ENCODE measurements around the gene CYP2J2.

- PRO-cap, 2 experiments: no peak in any of the 2 experiments
- RAMPAGE, long total RNA, 5 experiments: no peak in any of the 5 experiments
These were observed 188.1 kb downstream of the DAB1 start for GRCh38 chr1:57235730-57236259.

- PRO-cap, 2 experiments: no peak in any of the 2 experiments
- RAMPAGE, long total RNA, 5 experiments: no peak in any of the 5 experiments
These were observed 761 bp upstream of the DAB1 start for GRCh38 chr1:57424618-57425024.

- PRO-cap, 2 experiments: no peak in any of the 2 experiments
- RAMPAGE, long total RNA, 5 experiments: start-site peak on the minus strand in 1 of 5 experiments, at chr1:58480470-58481024 at its widest, 7 reads per replicate
These were observed 65.9 kb downstream of the OMA1 start for GRCh38 chr1:58480539-58481108.

DNA sequence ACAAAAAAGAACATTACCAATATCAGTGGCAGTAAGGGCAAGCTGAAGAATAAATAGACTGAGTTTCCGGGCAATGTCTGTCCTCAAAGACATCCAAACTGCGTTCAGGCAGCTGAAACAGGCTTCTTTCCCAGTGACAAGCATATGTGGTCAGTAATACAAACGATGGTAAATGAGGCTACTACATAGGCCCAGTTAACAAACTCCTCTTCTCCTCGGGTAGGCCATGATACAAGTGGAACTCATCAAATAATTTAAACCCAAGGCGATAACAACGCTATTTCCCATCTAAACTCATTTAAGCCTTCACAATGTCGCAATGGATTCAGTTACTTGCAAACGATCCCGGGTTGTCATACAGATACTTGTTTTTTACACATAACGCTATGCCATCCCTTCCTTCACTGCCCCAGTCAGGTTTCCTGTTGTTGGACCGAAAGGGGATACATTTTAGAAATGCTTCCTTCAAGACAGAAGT lies 1.5 kb downstream of the TACSTD2 start:
- PRO-cap, 2 experiments: no peak in any of the 2 experiments
- RAMPAGE, long total RNA, 5 experiments: no peak in any of the 5 experiments

- PRO-cap, 2 experiments: no peak in any of the 2 experiments
- RAMPAGE, long total RNA, 5 experiments: no peak in any of the 5 experiments
These were observed 43.1 kb upstream of the TACSTD2 start for GRCh38 chr1:58620066-58620675.

DNA sequence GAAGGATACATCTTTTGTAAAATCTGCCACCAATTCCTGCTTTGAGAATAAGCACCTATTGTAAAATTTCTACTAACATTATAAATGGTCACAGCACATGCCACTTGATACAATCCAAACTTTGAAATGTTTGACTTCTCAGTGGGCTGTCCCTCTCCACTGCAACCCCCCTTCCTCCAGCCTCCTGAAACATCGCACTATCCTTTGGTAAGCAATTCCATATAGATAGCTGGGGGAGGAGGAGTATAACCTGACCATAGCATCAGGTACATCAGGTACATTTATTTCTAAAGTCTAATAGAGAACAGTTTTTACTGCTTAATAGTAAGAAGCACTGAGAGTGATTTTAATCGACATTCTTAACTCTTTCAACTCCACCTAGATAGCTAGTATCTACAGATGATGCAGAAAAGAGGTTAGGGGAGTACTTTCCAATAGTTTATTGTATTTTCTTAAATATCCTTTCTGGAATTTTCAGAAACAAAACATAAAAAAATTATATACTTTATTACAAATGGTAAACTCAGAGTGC lies 2.9 kb downstream of the JUN start:
- PRO-cap, 2 experiments: peak in 1 of 2 experiments; most common plus-strand start position 222 of the sequence (in 1); most common minus-strand start position 165 of the sequence (in 1)
- RAMPAGE, long total RNA, 5 experiments: no peak in any of the 5 experiments

GRCh38 chr1:58782725-58783648 lies 860 bp downstream of the JUN start:
- PRO-cap, 2 experiments: peak in 2 of 2 experiments; most common plus-strand start chr1:58783084 (in 2); most common minus-strand start chr1:58783266 (in 2)
- RAMPAGE, long total RNA, 5 experiments: no peak in any of the 5 experiments

- PRO-cap, 2 experiments: peak in 2 of 2 experiments; most common plus-strand start chr1:58785135 (in 2); most common minus-strand start chr1:58785027 (in 1)
- RAMPAGE, long total RNA, 5 experiments: start-site peak on the plus strand in 1 of 5 experiments, at chr1:58785126-58785218 at its widest, 33 reads per replicate
These were observed 1.2 kb upstream of the JUN start for GRCh38 chr1:58784982-58785423.

GRCh38 chr1:58806823-58807631 lies 23.2 kb upstream of the JUN start:
- PRO-cap, 2 experiments: no peak in any of the 2 experiments
- RAMPAGE, long total RNA, 5 experiments: no peak in any of the 5 experiments

- PRO-cap, 2 experiments: peak in 2 of 2 experiments; most common plus-strand start chr1:58816476 (in 2); most common minus-strand start chr1:58816331 (in 1)
- RAMPAGE, long total RNA, 5 experiments: no peak in any of the 5 experiments
These were observed 32.4 kb upstream of the JUN start for GRCh38 chr1:58816087-58816754.

DNA sequence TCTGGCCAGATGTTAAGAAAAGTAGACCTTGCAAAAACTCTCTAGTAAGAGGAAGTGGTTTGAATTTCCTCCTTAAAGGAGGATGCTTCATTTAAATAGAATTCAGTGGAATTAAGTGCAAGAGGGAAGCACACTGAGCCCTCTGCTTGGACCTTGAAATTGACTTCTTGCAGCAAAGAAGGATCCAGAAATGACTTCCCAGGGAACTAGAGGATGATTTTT lies 195.4 kb upstream of the JUN start:
- PRO-cap, 2 experiments: no peak in any of the 2 experiments
- RAMPAGE, long total RNA, 5 experiments: no peak in any of the 5 experiments

DNA sequence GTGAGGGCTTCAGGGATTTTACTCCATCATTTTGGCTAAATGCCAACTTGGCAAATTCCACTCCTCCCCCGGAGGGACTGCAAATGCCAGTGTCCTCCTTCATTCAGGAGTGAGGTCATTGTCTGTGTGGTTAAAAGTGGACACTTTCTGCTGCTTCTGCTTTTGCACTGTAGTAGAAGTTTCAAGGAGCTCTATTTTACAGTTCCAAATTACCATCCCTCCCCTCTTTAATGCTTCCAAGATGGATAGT lies 201.8 kb downstream of the FGGY start:
- PRO-cap, 2 experiments: no peak in any of the 2 experiments
- RAMPAGE, long total RNA, 5 experiments: no peak in any of the 5 experiments

- PRO-cap, 2 experiments: peak in 2 of 2 experiments; most common minus-strand start chr1:59926771 (in 2)
- RAMPAGE, long total RNA, 5 experiments: no peak in any of the 5 experiments
These were observed at the start of gene CYP2J2 for GRCh38 chr1:59926124-59927261. Gene CYP2J2 (minus strand): TSS chr1:59926773.

DNA sequence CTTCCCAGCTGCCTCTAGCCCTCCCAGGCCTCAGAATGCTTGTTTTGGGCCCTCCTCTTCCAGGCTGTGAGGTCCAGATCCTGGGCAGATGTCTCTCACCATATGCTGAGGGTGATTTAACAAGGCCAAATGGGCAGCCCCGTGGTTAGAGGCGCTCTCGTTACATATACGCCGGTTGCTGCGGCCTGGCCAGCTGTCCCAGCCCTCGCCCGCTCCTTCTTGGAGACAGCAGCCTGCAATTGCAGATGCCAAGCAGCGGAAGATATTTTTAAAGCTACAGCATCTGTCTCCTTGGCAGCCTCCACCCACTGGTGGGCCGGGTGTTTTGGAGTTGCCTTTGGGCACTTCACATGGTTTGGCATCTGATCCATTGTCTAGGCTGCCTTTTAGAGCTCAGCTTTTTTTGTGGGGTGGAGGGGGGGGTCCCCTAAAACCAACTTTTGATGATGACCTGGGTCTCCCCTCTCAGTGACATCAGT lies 178.7 kb upstream of the NFIA start:
- PRO-cap, 2 experiments: no peak in any of the 2 experiments
- RAMPAGE, long total RNA, 5 experiments: no peak in any of the 5 experiments

- PRO-cap, 2 experiments: no peak in any of the 2 experiments
- RAMPAGE, long total RNA, 5 experiments: no peak in any of the 5 experiments
These were observed 27.5 kb upstream of the NFIA start for GRCh38 chr1:61054720-61055396.

DNA sequence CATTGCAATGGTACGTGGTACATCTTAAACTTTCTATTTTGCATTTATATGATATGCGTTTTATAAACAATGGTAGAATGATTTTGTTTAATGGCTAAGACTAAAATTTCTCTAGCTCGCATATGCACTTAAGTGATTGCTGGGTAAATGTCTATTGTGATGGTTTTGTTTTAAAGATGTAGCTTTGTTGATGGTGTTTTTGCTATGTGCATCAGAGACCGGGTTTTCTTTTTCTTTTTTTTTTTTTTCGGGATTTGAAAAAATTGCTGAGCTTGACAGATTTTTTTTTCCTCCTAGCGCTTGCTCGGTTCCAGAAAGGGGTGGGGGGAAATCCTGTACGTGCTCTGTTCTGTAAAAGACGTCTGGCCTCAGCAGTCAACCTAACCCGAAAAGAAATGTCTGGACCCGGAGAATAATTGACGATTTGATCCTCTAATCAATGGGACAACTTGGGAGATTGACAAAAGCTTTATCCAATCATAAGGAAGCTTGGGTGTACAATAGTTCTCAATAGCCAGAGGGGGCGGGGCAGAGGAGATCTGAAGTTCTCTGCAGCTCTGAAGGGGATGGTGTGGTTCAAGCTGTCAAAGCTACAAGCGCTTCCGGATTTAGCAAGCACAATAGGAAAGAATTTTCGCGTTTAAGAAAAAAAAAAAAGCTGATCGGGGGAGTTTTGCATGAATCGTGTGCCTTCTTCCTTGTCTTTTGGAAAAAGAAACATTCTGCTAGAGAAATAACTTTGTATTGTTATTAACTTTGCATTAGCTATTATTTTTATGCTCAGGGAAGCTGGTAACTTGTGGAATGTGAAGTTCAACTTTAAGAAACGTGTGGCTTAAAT lies 4.5 kb upstream of the NFIA start:
- PRO-cap, 2 experiments: peak in 2 of 2 experiments; most common plus-strand start position 567 of the sequence (in 1); most common minus-strand start position 387 of the sequence (in 1)
- RAMPAGE, long total RNA, 5 experiments: no peak in any of the 5 experiments

DNA sequence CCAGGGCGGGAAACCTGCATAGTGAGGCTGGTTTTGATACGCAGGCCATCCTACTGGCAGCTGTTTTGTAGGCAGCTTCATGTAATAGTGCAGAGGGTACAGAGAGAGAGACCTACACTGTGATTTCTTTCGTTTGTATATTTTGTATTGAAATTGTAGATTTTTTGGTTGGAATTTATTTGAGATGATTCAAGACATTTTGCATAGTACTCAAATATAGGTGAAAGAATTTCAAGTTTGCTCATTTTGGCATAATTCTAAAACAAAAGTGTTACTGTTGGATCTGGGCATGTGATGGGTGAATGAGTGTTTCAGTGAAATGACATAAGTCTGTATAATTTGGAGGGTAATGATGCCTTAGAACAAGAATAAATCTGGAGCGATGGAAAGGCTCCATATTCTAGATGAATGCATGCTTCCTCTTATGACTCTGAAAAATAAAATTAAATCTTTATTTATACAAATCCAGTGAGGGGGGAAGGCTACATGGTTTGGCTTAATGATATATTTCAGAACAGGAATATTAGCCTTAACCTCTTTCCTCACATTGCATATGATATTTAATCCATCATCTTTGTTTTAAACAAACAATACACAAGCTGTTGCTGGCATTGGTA lies 41.0 kb downstream of the NFIA start:
- PRO-cap, 2 experiments: no peak in any of the 2 experiments
- RAMPAGE, long total RNA, 5 experiments: no peak in any of the 5 experiments

- PRO-cap, 2 experiments: no peak in any of the 2 experiments
- RAMPAGE, long total RNA, 5 experiments: no peak in any of the 5 experiments
These were observed 170.9 kb downstream of the NFIA start for GRCh38 chr1:61253239-61253761.

DNA sequence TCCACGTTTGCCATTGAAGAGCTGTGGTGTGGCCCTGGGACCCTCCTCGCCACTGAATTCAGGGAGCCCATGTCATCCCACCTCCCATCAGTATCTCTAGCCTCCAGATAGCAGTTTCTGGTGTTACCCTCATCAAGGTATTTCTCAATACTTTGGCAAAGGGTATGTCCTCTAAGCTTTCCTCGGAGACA lies 233.6 kb downstream of the TM2D1 start:
- PRO-cap, 2 experiments: peak in 1 of 2 experiments; most common minus-strand start position 98 of the sequence (in 1)
- RAMPAGE, long total RNA, 5 experiments: no peak in any of the 5 experiments

GRCh38 chr1:61491613-61491895 lies 233.4 kb downstream of the TM2D1 start:
- PRO-cap, 2 experiments: peak in 1 of 2 experiments; most common plus-strand start chr1:61491821 (in 1)
- RAMPAGE, long total RNA, 5 experiments: no peak in any of the 5 experiments

Data from thyroid gland (tissue), 7 donors.